Skeletal muscle tissue (tissue), 7 donors: ENCODE data around the genes MAP9, PDGFC and GRIA2.

GRCh38 chr4:153433113-153433541 is 33.0 kb upstream of the TMEM131L start:
- PRO-cap, 3 experiments = no peak in any of the 3 experiments
- RAMPAGE, long total RNA = no peak
- RRBS, 2 experiments = no CpG with 5 or more reads among the region's 9 CpGs

GRCh38 chr4:153467150-153467688 is 1.1 kb downstream of the TMEM131L start:
- PRO-cap, 3 experiments = peak in 2 of 3 experiments; most common plus-strand start chr4:153467502 (in 1); most common minus-strand start chr4:153467375 (in 1)
- RAMPAGE, long total RNA = no peak
- RRBS, 2 experiments = 1 to 3% methylated on average over 7 of the region's 26 CpGs

DNA sequence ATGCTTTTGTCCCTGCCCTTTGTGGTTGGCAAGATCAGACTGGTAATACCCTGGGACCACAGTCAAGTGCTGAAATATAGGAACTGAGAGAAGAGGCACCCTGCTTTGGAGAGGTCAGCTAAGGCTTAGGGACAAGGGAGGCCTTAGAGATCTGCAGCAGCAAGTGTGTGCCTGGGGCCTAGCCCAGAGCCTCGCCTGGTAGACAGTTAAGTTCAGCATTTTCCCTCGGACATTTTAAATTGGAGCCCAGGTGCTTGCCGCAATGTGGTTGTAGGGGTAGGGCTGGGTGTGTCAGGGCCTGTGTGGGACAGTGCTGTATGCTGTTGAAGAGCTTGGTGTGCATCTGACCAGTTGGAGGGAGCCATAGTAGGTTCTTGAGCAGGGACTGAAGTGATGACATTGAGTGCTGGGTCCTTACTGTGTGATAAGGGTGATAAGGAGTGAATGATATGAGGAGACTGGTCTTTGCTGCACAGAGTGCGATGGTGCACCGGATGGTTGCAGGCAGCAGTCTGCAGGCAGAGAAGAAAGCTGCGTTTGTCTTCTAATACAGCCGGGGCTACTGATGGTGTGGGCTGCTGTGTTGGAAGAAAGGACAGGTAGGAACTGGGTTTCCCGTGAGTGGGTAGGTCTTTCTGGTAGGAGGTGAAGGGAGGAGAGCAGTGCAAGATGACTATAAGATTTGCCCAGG is 6.8 kb downstream of the TMEM131L start:
- PRO-cap, 3 experiments = no peak in any of the 3 experiments
- RAMPAGE, long total RNA = no peak
- RRBS, 2 experiments = 62 to 84% methylated on average over 3 of the region's 8 CpGs

GRCh38 chr4:153576934-153577541 is 107.0 kb upstream of the TLR2 start:
- PRO-cap, 3 experiments = no peak in any of the 3 experiments
- RAMPAGE, long total RNA = no peak
- RRBS, 2 experiments = no CpG with 5 or more reads among the region's 9 CpGs

GRCh38 chr4:153685168-153685838 is 1.2 kb downstream of the TLR2 start:
- PRO-cap, 3 experiments = no peak in any of the 3 experiments
- RAMPAGE, long total RNA = no peak
- RRBS, 2 experiments = no CpG with 5 or more reads among the region's 3 CpGs

DNA sequence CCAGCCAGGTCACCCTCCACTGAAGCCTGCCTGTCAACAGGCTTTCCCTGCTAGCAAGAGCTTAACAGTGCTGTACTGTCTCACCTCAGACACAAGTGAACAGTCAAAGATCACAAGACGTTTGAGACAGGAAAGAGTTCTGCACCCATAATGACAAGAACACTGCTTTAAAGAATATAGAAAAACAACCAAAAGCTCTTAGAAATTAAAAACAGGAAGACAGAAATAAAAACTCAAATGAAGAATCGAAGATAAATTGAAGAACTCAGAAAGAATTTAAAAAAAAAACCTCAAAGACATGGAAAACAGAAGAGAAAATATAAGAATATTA is 4.6 kb downstream of the RNF175 start:
- PRO-cap, 3 experiments = no peak in any of the 3 experiments
- RAMPAGE, long total RNA = no peak
- RRBS, 2 experiments = no CpG with 5 or more reads among the region's 2 CpGs

DNA sequence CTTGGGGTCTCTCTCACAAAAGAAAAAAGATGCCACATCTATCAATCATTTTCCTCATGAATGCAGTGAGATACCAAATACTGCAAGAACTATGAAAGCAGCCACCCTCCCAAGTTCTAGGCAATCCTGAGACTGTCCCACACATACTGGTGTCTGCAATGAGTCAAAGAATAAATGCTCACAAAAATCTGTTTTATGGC is 84.8 kb downstream of the DCHS2 start:
- PRO-cap, 3 experiments = peak in 1 of 3 experiments; most common plus-strand start position 90 of the sequence (in 1)
- RAMPAGE, long total RNA = no peak

DNA sequence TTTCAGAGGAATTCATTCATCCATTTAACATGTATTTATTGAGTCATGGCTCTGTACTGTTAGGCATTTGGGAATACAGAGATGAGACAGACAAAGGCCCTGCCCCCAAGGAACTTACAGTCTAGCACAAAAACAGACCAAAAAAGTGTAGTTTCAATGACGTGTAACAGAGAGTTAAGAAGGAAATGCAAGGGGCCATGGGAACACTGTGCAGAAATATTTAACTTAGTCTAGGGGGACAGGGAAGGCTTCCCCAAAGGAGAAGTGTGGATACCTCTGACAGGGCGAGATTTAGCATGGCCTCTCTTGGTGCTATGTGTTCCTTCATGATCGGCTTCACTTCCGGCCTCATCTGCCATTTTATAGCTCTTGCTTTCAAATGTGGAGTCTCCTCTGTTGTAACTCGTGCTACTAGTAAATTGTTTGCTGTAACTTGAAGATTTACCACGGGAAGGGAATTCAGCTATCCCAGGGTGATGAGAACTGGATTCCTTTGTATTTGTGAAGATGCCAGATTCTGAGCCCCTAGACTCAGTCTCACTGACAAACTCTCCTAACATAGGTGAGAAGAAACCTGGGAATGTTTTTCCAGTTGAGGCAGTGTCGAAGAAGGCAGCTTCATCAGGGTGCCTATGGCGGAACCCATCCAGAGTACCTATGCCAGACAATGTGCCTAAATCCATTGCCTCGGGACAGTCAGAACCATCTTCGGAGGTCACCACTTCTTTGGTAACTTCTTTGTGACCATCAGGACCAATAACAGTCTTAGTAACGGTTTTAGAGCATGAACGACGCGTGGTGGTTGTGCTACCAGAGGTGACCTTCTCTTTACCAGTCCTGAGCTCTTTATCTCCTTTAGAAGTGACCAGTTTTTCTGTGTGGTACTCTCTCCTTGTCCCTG is 5.0 kb downstream of the FGA start:
- PRO-cap, 3 experiments = no peak in any of the 3 experiments
- RAMPAGE, long total RNA = no peak
- RRBS, 2 experiments = no CpG with 5 or more reads among the region's 14 CpGs

DNA sequence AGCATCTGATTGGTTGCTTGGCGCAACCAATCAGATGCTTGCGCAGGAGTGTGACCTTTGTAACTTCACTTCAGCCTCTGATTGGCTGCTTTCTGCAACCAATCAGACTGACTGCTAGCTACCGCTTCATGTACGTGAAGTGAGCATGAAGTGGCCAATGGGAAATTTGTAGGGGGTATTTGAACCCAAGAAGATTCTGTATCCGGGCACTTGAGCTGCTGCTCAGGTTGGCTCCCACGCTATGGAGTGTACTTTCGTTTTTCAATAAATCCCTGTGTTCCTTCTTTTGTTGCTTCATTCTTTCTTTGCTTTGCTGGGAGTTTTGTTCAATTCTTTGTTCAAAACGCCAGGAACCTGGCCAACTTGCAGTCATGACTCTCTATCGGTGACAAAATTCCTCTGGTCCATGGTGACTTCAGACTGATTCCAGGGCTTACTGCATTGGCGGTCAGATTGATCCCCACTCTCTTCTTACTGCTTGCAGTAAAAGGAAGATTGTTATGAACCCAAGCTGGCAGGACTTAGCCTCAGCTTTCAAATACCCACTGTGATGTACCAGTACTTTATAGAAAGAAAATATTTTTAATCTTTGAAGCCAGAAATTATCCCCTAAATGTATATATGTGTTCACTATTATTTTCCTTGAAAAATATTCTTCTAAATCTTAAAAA is 46.5 kb upstream of the FGG start:
- PRO-cap, 3 experiments = no peak in any of the 3 experiments
- RAMPAGE, long total RNA = no peak
- RRBS, 2 experiments = no CpG with 5 or more reads among the region's 10 CpGs

GRCh38 chr4:155376184-155377446 is at the start of gene MAP9:
MAP9 (minus strand) TSS chr4:155376965.
- PRO-cap, 3 experiments = no peak in any of the 3 experiments
- RAMPAGE, long total RNA = no peak
- RRBS, 2 experiments = 2 to 3% methylated on average over 27 to 28 of the region's 75 CpGs

- PRO-cap, 3 experiments = peak in 3 of 3 experiments; most common minus-strand start chr4:155760003 (in 3)
- RAMPAGE, long total RNA = no peak
- RRBS, 2 experiments = 2 to 4% methylated on average over 29 of the region's 64 CpGs
Observed at GRCh38 chr4:155759616-155760460, 1.0 kb downstream of the GUCY1B1 start.

- PRO-cap, 3 experiments = no peak in any of the 3 experiments
- RAMPAGE, long total RNA = no peak
Observed at GRCh38 chr4:155832673-155833057, 33.4 kb downstream of the ASIC5 start.

DNA sequence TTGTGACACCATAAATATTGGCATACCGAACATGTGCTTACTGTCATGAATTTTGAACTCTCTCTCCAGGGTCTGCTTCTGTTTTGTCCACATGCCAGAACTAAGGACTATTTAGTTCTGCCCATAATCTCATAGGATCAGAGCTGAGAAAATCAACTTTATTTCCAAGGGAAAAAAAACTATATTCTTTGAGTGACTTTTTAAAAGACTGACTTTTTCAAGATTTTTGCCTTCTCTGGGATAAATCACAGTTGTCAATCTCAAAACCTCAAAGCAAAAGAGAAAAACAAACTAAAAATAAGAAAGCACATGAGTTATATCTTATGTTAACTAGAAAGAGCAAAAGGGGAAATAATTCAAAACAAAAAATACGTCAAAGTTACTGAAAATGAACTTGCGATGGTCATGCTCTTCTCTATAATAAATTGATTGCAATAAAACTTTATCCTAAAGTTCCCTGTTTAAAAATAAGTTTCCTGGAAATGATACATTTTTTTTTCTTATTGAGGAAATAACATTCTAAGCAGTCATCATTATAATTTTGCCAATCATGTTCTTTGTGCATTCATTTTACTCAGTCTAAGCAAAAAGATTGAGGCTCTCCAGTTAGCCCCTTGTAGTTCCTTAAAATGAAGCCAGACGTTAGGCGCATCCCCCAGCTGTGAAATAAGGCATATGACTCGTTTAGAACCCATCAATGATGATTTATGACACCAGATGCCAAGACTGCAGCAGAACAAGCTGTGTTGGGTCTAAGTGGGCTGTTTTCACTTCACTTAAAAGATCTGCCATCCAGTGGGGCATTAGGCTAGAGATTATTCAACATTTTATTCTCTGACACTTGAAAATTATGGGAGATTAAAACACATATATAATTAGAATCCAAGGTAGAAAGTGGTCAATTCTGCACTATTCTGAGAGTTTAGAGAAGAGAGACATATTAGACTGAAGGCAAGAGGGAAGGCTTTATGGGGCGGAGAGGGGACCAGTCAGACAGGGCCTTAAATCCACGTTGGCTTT is 17.1 kb downstream of the PDGFC start:
- PRO-cap, 3 experiments = no peak in any of the 3 experiments
- RAMPAGE, long total RNA = no peak
- RRBS, 2 experiments = no CpG with 5 or more reads among the region's 8 CpGs

DNA sequence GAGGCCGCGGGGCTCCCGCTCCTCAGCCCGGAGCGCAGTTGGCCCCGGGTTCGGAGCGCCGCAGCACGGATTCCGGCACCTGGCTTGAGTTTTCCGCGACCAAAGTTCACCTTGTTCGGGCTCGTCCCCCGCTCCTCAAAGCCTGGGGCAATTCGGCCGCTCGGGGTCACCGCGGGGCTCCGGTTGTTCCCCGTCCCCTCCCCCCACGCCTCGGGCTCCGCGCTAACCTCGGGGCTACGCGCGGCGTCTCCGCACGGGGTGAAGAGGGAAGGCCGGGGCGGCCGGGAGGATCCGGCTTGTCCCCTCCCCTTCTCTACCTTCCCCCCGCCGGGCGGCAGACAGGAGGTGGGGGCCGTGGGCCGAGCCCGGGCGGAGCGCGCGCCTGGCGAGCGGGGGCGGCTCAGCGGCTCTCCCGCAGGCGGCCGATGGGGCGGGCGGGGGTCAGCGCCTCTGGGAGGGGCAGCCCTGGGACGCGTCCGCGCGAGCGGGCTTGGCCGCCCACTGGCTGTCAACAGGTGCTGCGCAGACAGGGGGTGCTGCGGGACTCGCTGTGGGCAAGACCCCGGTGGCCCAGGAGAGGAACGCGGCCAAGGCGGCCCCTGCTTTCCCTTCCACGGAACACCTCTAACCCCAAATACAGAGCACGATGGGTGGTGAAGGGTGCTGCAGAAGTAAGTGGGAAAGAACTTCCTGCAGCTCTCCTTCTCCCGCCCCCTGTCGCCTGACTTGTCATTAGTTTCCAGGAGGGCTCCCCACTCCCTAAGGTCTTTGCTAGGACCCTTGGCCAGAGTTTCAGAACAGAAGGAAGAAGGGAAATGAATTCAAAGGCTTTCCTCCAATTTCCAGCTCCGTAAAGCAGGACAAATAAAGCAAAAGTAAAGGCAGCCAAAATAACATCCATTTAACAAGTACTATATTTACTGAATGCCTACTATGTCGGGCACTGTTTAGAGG is at the start of gene PDGFC:
TSS of gene PDGFC (minus strand) at position 260 of the 954 bp plus-strand sequence.
- PRO-cap, 3 experiments = peak in 2 of 3 experiments; most common plus-strand start position 337 of the sequence (in 1); most common minus-strand start position 260 of the sequence (in 1)
- RAMPAGE, long total RNA = no peak
- RRBS, 2 experiments = 2% methylated on average over 30 to 37 of the region's 78 CpGs

GRCh38 chr4:157220225-157221013 is at the start of gene GRIA2:
GRIA2 (plus strand) TSS chr4:157220728.
- PRO-cap, 3 experiments = no peak in any of the 3 experiments
- RAMPAGE, long total RNA = no peak
- RRBS, 2 experiments = 4 to 5% methylated on average over 43 of the region's 66 CpGs

DNA sequence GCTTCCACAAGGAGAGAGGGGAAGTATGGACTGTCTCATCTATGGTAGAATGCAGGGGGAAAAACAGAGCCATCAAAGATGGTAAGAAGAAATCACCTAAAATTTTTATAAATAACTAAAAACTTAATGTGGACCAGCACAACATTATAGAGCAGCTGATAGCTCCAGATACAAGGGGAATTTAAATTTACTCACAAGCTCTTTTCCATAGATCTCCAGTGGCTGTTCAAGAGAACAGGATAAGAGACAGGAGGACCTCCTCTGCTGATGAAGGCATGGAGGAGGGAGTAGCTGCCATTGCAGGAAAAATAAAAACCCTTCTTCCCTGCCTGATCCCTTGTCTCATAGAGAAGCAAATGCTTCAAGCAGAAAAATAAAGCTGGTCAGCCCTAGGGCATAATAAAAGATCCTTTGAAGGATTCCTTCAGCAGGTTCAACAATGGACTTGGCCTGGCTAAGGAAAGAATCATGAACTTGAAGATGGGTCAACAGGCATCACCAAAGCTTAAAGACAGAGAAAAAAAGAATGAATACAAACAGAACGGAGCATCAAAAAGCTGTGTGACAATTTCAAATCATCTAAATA is 113.5 kb downstream of the GASK1B start:
- PRO-cap, 3 experiments = no peak in any of the 3 experiments
- RAMPAGE, long total RNA = no peak
- RRBS, 2 experiments = no CpG with 5 or more reads among the region's 1 CpG

DNA sequence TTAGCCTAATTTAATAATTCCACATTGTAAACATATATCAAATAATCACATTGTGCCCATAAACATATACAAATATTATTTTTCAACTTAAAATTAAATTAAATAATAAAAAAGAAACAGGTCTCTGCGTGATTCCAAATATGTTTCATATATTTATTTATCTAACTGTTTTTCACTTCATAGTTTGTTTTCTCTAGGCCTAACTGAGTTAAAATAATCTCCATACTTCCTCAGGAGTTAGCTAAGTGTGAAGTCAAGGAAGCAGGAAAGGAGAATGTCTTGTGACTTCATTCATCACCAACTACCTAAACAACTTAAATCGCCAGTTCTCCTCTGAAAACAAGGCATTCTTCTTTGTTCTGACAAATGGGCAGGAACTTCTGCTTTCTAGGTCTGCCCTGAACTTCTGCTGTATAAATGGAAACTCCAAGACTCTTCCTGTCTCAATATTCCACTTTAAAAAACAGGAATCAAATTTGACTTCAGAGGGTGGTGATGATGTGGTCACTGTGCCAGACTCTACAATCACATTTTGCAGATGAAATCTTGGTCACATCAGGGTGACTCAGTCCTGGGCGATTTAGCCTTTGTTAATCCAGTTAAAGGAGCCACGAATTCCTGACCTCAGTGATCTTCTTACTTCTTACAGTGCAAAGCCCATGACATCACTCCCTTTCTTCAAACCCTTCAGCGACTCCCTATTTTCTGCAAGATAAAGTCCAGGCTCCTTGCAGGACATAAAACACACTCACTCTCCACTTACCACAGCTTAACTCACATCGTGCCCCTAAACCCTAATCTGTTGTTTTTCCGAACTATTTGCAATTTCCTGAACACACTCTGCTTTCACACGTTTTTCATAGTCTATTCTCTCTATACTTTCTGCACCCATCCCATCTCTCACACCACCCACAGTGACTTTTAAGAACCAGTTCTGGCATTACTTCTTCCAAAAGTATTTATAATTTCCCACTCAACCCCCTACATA is 11.3 kb downstream of the GASK1B start:
- PRO-cap, 3 experiments = no peak in any of the 3 experiments
- RAMPAGE, long total RNA = no peak
- RRBS, 2 experiments = no CpG with 5 or more reads among the region's 8 CpGs

GRCh38 chr4:158170063-158170389 is 2.8 kb downstream of the GASK1B start:
- PRO-cap, 3 experiments = no peak in any of the 3 experiments
- RAMPAGE, long total RNA = no peak
- RRBS, 2 experiments = no CpG with 5 or more reads among the region's 5 CpGs

GRCh38 chr4:158801002-158801392 is 32.2 kb downstream of the FNIP2 start:
- PRO-cap, 3 experiments = peak in 1 of 3 experiments; most common minus-strand start chr4:158801214 (in 1)
- RAMPAGE, long total RNA = no peak
- RRBS, 2 experiments = no CpG with 5 or more reads among the region's 4 CpGs

GRCh38 chr4:159203004-159203746 is 100.3 kb downstream of the RAPGEF2 start:
- PRO-cap, 3 experiments = no peak in any of the 3 experiments
- RAMPAGE, long total RNA = no peak
- RRBS, 2 experiments = no CpG with 5 or more reads among the region's 8 CpGs